ENCODE data around the genes TRIM49 and MTNR1B.

GRCh38 chr11:86032891-86034178, 35.5 kb downstream of the PICALM start:
- PRO-cap, 2 experiments, result no peak in any of the 2 experiments

- PRO-cap, 2 experiments, result no peak in any of the 2 experiments
Measured at GRCh38 chr11:86064176-86064936, 4.5 kb downstream of the PICALM start.

- PRO-cap, 2 experiments, result peak in 1 of 2 experiments; most common plus-strand start chr11:86067500 (in 1); most common minus-strand start chr11:86067426 (in 1)
Measured at GRCh38 chr11:86066887-86067992, 1.6 kb downstream of the PICALM start.

- PRO-cap, 2 experiments, result peak in 2 of 2 experiments; most common plus-strand start chr11:86069363 (in 2); most common minus-strand start chr11:86069858 (in 1)
Measured at GRCh38 chr11:86069317-86070369, 759 bp upstream of the PICALM start.

GRCh38 chr11:86143407-86144036, 74.6 kb upstream of the PICALM start:
- PRO-cap, 2 experiments, result no peak in any of the 2 experiments

DNA sequence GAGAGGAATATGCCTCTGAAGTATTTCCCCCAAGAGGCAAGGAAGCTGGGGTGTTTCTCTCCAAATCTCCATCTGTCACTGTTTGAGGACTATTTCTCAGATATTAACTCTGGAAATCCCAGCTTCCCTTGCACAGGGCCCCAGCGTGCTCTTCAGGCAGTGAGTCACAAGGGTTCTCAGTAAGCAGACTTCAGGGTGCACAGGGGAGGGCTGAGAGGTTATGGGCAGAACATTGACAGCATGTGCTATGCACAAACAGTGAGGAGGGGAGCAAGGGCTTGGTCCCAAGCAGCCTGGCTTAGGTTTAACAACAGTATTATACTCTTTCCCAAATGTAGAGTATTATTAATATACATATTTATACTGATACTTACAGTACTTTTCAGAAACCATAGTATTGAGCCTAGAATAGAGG, 60.8 kb upstream of the EED start:
- PRO-cap, 2 experiments, result peak in 1 of 2 experiments; most common plus-strand start position 179 of the sequence (in 1); most common minus-strand start position 166 of the sequence (in 1)

DNA sequence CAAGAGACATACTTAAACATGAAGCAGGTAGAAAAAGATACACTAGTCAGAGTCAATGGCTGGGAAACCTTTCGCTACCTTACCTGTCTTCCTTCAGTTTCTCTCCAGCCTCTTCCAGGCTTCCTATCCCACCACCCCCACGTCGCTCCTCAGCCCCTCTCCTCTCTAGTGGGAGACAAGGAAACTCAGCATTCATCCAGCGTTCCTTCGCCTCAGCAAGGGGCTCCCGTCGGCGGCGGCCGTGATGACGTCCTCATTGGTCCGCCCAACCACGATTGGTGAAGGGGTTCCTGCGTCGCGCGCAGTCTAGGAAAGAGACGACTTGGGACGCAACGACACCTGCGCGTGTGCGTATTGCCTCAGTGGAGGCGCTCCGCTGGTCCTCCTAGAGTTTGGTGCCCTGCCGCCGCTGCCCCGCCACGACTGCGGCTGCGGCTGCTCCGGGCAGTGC, 56.5 kb downstream of the CCDC81 start:
- PRO-cap, 2 experiments, result no peak in any of the 2 experiments

- PRO-cap, 2 experiments, result peak in 1 of 2 experiments; most common plus-strand start chr11:86552075 (in 1); most common minus-strand start chr11:86551865 (in 1)
Measured at GRCh38 chr11:86551798-86552321, 177.2 kb downstream of the CCDC81 start.

DNA sequence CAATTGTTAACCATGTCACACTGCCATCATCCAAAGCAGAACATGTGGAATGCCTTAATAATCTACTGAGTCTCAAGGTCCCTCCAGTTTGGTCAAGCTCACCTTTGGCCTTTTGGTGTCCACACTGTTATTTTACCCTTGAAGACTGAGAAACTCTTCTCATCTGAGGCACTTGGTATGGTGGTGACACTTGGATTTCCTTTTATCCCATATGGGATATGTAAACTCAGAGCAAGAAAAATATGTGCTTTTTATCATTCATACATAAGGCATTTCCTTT, 64.8 kb upstream of the PRSS23 start:
- PRO-cap, 2 experiments, result no peak in any of the 2 experiments

GRCh38 chr11:86816147-86816775, 15.9 kb downstream of the PRSS23 start:
- PRO-cap, 2 experiments, result no peak in any of the 2 experiments

- PRO-cap, 2 experiments, result no peak in any of the 2 experiments
Measured at GRCh38 chr11:86919606-86920079, 35.6 kb downstream of the FZD4 start.

DNA sequence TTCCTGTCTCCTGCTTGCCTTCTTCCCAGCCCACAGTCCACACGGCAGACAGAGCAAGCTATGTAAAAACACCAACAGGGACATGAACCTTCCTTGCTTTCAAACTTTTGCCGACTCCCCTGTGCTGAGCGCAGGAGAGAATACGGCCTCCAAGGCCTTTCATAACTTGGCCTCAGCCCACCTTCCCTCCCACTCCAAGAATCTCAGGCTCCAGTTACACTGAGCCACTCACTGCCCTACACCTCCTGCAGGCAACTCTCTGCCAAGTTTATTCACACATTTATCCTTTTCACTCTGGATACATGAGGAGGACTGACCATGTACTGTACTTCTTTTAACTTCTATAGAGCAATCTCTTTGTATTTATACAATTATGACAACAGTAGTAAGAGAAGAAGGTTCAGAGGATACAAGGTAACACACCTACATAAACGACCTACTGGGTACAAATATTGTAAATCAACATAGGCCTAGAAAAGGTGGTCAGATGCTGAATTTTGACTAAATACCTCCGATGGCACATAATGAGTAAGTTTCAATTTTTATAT, 14.6 kb downstream of the FZD4 start:
- PRO-cap, 2 experiments, result no peak in any of the 2 experiments

GRCh38 chr11:87330275-87330918, 292.7 kb downstream of the TMEM135 start:
- PRO-cap, 2 experiments, result no peak in any of the 2 experiments

DNA sequence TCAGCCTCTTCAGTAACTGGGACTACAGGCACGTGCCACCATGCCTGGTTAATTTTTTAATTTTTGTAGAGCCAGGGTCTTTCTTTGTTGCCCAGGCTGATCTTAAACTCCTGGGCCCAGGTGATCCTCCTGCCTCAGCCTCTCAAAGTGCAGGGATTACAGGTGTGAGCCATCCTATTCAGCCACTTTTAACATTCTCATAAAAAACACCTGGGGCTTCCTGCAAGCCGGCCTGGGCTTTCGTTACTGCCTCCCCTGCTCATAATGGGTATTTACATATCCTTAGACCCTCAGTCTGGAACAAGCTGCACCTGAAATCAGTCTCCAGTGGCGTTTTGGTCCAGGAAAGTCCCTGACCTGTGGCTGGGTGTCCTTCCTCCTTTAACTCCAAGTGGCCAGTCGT, 320.7 kb downstream of the TMEM135 start:
- PRO-cap, 2 experiments, result no peak in any of the 2 experiments

GRCh38 chr11:88508100-88508966, 170.8 kb upstream of the CTSC start:
- PRO-cap, 2 experiments, result no peak in any of the 2 experiments

- PRO-cap, 2 experiments, result no peak in any of the 2 experiments
Measured at GRCh38 chr11:89808439-89808742, at the start of gene TRIM49. TRIM49 (minus strand) TSS chr11:89808575.

GRCh38 chr11:92969549-92969878, at the start of gene MTNR1B:
MTNR1B (plus strand) TSS chr11:92969651.
- PRO-cap, 2 experiments, result no peak in any of the 2 experiments

DNA sequence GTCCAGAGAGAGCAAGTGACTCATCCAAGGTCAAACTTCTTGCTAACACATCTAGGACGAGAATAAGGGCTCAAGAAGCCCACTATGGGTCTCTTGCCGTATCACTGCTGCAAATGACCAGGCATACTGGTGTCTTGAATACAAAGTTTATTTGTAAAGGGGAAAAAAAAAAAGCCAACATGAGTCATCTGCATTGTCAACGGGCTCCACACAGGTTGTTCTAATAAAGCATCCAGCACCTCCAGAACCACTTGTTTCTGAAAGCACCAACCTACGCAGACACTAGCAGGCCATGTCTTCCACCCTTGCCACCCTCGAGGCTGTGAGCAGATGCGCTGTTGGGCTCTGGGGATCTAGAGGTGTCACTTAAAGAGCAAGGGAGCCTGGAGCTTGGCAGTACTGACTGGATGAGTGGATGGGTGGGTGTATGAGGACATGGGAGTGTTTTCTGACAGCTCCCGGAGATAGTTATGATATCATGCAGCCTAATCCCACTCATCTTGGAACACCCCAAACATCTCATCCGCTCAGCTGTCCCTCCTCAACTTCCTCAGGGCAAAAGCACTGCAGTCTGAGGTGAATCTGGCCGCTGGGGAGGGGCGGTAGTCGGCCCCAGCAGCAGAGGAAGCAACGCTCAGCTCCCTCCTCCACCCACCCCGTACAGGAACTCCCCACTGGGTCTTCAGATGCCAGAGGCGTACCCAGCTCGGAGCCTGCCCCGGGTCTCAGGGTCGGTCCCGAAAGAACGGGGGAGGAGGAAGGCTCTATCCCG, 1.1 kb downstream of the SMCO4 start:
- PRO-cap, 2 experiments, result peak in 1 of 2 experiments; most common plus-strand start position 605 of the sequence (in 1)

GRCh38 chr11:93715987-93716485, 25.3 kb downstream of the TAF1D start:
- PRO-cap, 2 experiments, result no peak in any of the 2 experiments

DNA sequence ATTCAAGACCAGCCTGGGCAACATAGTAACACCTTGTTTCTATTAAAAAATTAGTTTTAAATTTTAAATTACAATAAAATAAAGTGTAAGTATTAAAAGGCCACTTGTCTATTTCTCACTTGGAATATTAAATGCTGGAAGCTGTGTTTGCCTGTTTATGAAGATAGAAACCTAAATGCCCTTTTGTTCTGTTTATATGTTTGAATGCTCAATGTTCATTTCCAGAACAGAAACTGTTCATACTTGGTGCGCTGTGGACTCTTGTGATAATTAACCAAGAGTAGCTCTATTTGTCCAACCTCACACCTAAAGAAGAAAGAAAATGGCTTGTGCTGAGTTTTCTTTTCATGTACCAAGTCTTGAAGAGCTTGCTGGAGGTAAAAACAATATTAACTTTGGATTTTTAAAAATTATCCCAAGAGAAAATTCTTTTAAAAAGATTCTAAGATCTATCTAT, 5.6 kb downstream of the C11orf54 start:
- PRO-cap, 2 experiments, result no peak in any of the 2 experiments

Measured in Colon Carcinoma Metastatic in the Brain (tissue), 2 donors.